Measurements from ENCODE around the genes ACRV1 and PATE1.

DNA sequence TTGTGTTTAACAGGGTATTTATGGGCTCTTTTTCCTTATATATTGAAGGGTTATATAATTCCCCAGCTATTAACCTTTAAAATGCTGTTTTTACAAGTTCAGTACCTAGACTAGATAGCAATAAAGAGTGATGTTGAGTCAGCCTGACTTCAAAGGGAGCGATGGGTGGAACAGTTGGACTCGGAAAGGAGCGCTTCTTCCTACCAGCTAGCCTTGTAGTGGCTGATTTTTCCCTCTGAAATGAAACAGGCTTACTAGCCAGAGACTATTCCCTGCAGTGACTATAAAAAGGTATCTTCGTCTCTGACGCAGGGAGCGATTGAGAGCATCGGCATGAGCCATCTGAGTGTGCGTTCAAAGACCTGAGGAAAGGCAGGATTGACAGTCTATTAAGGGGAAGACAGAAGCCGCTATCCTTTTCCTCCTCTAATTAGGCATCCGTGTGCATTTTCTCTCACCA is 66.0 kb upstream of the GRAMD1B start:
- PRO-cap: no peak

DNA sequence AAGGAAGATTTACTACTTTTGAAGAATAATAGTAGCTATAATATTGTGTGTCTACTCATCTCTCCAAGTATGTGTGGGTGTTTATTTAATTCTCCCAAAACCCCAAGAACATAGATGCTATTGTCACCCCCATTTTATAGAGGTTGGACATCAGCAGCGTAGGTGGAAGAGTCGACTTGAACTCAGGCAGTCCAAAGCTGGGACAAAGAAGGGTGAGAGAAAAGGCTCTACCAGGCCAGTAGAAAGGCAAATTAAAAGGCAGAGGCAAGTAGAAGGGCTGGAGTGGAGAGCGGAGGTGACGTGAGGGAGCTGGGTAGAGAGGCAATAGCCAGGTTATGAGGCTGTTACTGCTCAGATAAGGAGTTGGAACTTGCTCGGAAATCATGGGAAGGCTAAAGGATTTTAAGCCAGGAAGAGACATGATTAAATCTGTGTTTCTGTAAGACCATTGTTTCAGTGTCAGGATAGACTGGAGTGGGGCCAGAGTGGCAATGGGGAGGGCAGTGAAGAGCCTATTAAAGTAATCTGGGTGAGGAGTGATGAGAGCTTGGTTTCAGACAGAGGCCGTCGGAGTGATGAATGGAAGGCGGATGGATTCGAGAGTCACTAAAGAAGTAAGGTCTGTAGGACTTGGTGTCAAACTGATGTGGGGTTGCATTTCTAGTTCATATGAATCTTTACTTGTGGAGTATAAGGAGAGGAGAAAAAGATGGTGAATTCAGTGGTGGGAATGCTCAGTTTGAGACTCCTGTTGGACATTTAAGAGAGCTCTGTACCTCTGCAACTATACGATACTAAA is 39.0 kb downstream of the GRAMD1B start:
- PRO-cap: no peak

- PRO-cap: no peak
Measured at GRCh38 chr11:123488172-123489151, 58.4 kb downstream of the GRAMD1B start.

GRCh38 chr11:123489152-123489781 is 59.2 kb downstream of the GRAMD1B start:
- PRO-cap: no peak

DNA sequence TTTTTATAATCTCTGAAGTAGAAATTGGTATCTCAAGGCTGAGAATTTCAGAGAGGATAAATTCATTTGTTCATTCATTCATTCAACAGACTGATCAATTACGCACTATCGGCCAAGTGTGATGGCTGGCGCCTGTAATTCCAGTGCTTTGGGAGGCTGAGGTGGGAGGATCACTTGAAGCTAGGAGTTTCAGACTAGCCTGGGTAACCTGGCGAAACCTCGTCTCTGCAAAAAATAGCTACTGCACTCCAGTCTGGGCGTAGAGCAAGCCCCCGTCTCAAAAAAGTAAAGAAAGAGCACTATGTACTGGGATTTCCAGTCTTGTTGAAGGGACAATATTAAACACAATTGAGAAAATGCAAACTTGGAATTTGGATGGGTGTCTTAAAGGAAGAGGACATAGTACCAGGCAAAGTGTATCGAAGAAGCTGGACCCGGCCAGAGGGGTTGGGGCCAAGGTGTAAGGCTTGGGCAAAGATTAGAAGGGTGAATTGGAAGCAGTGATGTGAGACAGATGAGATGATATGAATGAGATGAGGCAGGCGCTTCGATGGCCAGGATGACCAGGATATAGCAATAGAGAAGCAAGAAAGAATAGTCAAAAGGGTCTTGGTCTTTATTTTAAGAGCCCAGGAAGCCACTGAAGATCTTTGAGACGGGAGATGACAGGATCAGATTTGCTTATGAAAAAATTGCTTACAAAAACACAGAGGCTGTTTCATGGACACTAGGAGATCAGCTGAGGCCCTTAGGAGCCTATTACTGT is 59.9 kb downstream of the GRAMD1B start:
- PRO-cap: no peak

- PRO-cap: no peak
Measured at GRCh38 chr11:123504369-123504645, 74.2 kb downstream of the GRAMD1B start.

- PRO-cap: no peak
Measured at GRCh38 chr11:123574399-123575101, 79.9 kb downstream of the SCN3B start.

- PRO-cap: no peak
Measured at GRCh38 chr11:124638180-124639173, 15.8 kb downstream of the TBRG1 start.

DNA sequence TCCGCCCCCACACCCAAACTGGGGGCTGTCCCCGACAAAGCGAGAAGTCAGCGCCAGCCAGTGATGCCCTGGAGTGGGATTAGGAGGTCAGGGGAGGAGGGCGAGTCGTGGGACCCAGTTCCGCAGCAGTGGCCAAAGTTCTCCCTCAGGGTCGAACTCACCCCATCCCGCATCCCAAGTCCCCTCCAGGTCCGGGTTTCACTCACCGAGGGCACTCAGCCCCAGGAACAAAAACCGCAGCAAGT is 289 bp downstream of the ESAM start:
- PRO-cap: no peak

DNA sequence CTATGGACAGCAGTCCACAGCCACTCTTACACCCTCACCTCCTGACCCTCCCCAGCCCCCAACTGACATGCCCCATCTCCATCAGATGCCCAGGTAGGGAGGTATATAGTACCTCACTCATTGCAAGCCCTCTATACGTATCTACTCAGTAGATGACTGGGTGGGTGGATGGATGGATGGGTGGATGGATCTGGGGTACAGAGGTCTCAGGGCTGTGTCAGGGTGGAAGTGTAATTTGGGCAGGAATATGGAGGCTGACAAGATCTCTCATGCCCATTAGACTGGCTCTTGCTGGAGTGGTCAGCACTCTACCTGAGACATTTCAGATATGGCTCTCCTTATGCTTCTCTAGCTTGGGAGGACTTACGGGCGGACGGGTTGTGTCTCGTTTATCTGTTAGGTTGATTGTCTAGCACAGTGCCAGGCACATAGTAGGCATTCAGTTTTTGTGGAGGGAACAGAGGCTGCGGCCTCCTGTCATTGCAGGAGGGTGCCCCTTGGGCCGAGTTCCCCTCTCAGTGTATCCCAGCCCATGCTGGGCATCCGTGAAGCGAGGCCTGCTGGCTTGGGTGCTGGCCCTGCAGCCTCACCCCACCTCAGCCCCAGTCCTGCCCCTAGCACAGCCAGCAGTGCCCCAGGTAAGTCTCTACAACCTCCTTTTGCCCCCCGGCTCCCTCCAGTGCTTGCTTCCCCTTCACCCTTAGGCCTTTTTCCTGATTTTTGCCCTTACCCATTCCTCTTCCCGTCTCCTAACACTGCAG is 13.7 kb downstream of the ROBO3 start:
- PRO-cap: no peak

- PRO-cap: no peak
Measured at GRCh38 chr11:124891066-124891665, 6.5 kb downstream of the ROBO4 start.

GRCh38 chr11:124892340-124892983 is 5.2 kb downstream of the ROBO4 start:
- PRO-cap: no peak

- PRO-cap: no peak
Measured at GRCh38 chr11:124934688-124935300, 1.1 kb downstream of the HEPACAM start.

DNA sequence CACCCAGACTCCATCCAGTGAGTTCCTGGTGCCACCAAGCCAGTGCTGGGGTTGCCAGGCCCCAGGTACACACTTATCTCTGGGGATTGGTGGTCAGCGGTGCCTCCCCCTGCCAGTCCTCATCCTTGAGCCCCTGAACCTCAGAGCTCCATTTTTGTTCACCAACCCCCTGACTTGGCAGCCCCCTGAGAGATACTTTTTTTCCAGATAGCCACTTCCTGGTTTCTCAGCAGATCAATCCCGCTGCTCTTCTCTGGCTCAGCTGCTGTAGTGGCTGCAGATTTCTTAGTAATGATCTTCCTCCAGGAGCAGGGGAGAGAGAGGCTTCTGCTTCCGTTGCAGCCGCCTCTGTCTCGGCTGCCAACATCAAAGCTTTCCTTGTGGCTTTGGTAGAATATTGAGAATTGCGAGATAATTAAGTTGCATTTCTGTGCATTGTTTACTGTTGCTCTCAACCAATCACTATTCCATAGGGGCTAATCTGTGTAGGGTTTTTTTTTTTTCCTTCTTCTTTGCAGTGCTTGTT is 92.0 kb downstream of the PKNOX2 start:
- PRO-cap: unidirectional peak, minus-strand start at position 293 of the sequence

DNA sequence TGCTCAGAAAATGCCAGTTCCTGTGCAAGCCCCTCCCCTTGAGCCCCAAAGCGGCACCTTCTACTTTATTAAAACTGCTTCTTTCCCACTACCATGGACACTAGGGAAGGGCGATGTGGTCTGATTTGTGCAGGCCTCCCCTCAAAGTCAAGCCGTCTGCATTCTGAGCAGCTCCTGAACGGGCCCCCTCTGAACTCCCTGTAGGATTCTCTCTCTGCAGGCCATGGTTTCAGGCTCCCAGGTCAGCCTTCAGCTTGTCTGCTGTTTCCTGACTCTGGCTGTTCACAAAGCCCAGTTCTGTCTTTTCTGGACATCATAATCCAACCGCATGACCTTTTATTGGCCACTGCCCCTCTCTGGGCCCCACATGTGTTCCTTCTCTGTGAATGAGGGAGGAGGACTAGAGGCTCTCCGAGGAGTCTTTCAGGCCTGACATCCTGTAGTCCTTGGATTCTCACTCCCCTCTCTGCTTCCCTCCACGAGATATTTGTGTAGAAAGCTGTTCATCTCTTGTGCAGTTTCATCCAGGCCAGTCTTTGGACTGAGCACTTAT is 161.0 kb downstream of the FEZ1 start:
- PRO-cap: no peak

DNA sequence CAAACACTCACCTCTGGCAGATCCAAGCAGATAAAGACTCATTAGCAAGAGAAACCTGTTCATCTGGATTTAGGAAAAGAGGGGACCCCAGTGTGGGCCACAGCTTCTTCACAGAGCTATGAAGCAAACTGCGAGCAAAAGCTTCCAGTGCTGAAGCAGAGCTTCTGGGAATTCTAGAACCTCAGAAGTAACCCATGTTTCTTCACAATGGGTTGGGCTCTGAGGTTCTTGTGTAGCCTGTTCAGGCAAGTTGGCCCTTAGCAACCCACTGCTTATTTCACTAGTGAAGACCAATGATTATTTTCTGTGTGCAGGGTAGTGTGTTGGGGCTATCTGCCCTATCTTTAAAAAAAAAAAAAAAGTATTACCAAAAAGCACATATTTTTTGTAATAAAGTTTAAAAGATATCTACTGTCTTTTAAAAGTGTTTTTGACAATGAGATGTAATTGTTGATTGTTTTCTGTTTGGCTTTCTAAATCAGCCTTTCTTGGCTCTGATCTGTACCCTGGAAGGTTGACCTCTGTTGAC is at the start of gene ACRV1:
TSS of gene ACRV1 (minus strand) at position 130 of the 529 bp plus-strand sequence.
- PRO-cap: no peak

DNA sequence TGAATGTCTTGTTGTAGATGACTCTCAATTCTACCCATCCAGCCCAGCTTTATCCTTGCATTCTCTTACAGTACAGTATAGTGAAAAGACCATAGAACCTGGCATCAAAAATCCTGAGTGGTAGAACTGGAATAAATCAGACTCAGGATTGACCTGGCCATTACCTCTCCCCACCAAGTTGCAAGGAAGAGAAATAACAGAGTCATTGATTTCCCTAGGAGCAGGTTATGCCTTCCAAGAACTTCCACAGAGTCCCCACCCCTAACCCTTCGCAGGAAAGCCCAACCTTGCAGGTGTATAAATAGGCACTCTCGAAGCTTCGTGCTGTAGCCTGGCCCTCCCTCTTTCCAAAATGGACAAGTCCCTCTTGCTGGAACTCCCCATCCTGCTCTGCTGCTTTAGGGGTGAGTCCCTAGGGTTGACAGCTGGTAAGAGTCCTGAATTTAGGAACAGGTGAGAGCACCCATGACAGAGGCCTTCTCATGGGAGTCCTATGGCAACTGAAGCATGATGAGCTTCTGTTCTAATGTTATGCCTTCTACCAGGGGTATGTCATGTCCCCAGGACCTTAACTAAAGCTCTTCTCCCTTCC is at the start of gene PATE1:
TSS of gene PATE1 (plus strand) at position 327 of the 592 bp plus-strand sequence.
- PRO-cap: no peak

DNA sequence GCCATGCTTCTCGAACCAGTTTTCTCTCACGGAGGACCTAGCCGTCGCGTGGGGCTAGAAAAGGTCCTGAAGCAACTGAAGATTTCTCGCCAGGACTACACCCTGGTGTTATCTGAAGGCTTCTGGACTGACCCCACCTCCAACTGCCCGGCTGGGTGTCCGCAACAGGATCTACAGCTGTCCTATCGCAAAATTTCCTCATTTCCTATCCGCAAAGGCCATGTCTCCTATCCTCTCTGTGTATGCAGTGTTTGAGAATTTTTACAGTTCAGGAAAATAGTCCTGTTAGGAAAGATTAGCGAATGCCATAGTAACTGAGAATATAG is 13.2 kb upstream of the HYLS1 start:
- PRO-cap: no peak

DNA sequence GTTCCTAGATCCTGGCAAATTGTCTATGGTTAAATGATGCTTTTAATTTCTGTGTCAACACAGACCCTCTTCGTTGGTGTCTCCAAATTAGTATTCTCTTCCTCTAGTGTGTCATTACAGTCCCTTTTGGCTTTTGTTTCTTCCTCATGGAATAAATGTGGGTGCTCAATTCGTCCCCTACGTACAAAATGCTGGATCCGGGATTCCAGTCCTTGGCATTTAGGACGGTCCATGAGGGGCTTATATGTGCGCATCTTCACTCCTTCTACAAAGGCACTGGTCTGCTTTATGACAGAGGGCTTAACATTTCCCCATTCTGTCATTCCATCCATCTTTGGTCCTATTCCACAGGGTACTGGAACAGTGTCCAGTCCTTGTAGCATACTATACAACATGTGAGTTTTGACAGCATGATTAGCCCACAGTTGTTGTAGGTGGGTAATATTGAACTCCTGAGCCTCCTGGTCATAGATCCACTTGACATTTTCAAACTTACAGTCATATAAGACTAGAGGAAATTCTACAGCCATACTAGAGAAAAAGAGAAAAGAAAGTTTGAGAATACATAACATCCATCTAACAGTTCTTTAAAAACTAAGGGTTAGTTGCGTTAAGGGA is 6.4 kb downstream of the HYLS1 start:
- PRO-cap: no peak

DNA sequence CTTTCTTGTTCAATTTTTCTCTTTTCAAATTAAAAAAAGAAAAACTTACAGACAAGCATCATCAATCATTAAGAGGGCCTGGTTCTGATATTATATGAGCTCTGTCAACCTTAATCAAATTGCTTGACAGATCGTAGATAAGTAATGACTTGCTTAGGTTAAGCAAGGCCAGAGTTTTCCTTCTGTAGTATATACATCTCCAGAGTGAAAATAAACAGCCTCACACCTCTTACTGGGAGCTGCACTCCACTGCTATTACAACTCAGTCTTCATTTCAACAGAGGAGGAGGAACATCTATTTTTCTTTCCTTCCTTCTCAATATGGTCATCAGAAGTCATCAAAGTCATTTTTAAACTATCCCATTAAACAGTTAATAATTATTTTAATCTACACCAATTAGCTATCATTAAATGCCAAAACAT is 13.5 kb downstream of the CDON start:
- PRO-cap: no peak

Measured in REH cell (cell line).